Lower leg skin (tissue), 2 donors: ENCODE results near the genes AOC1, ATG9B and CDK5.

GRCh38 chr7:150768744-150769177, 31.4 kb downstream of the TMEM176B start:
- PRO-cap: no peak
- RAMPAGE, long total RNA, 2 experiments: no peak in any of the 2 experiments

DNA sequence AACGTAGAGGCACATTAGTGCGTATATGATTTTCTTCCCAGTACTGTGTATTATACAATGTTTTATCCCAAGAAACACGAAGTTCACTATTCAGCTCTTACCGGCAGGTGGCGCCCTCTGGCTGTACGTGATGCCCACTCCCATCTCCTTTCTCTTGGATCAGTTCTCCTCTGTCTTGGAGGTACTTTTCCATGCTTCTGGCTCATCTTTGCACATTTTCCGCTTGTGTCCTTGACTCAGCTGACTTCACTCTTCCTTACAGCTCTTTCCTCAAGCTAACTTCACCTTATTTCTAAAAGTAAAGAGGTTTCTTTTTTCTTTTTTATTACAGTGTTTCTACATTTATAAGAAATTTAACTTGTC, 21.4 kb downstream of the TMEM176B start:
- PRO-cap: no peak
- RAMPAGE, long total RNA, 2 experiments: no peak in any of the 2 experiments

DNA sequence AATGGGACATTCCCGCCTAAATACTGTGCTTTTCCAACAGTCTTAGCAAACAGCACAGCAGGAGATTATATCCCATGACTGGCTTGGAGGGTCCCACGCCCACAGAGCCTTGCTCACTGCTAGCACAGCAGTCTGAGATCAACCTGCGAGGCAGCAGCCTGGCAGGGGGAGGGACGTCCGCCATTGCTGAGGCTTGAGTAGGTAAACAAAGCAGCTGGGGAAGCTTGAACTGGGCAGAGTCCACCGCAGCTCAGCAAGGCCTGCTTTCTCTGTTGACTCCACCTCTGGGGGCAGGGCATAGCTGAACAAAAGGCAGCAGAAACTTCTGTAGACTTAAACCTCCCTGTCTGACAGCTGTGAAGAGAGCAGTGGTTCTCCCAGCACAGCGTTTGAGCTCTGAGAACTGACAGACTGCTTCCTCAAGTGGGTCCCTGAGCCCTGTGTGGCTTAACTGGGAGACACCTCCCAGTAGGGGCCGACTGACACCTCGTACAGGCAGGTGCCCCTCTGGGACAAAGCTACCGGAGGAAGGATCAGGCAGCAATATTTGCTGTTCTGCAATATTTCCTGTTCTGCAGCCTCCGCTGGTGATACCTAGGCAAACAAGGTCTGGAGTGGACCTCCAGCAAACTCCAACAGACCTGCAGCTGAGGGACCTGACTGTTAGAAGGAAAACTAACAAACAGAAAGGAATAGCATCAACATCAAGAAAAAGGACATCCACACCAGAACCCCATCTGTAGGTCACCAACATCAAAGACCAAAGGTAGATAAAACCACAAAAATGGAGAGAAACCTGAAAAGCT, 7.4 kb downstream of the TMEM176A start:
- PRO-cap: no peak
- RAMPAGE, long total RNA, 2 experiments: no peak in any of the 2 experiments

- PRO-cap: no peak
- RAMPAGE, long total RNA, 2 experiments: no peak in any of the 2 experiments
Observed at GRCh38 chr7:150820021-150820457, 19.5 kb downstream of the TMEM176A start.

GRCh38 chr7:150824196-150824843, 23.8 kb downstream of the TMEM176A start:
- PRO-cap: no peak
- RAMPAGE, long total RNA, 2 experiments: no peak in any of the 2 experiments

DNA sequence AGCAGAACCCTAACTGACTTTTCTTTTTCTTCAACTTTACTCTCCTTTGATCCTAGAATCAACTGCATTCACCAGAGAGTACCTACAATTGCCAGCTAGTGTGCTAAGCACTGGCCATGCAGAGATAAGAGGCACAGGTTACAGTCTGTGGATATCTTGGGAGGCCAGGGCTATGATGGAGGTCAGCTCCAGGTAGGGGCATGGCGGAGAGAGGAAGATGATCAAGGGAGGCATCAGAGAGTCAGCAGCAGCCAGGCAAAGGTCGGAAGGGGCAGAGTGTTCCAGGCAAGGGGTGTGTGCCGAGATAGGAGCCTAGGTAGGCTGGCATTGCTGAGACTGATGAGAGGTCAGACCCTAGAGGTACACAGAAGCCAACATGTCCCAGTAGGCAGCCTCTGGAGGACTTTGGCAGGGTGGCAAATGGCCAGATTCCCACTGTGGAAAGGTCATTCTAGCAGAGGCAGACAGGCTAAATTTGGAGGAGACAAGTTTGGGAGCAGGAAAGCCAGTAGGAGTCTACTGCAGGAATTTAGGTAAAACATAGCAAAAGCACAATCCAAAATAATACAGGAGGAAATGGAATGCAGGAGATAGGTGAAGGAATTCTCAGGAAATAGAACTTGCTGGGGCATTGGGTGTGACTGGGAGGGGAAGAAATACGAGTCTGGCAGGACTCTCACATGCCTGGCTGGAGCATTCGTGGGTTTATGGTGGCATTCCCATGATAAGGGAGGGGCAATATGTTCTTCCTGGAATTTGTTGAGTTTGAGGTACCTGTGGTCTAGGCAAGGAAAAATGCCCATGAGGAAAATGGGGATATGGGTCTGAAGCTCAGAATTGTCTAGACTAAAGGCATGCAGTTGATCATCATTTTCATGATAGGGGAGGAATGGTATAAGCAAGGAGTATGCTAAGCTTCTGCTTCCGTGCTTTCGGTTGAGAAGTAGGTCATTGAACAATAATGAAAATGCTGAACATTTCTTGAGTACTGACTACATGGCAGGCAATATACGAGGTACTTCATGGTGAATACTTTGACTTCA, 25.7 kb downstream of the TMEM176A start:
- PRO-cap: no peak
- RAMPAGE, long total RNA, 2 experiments: no peak in any of the 2 experiments

DNA sequence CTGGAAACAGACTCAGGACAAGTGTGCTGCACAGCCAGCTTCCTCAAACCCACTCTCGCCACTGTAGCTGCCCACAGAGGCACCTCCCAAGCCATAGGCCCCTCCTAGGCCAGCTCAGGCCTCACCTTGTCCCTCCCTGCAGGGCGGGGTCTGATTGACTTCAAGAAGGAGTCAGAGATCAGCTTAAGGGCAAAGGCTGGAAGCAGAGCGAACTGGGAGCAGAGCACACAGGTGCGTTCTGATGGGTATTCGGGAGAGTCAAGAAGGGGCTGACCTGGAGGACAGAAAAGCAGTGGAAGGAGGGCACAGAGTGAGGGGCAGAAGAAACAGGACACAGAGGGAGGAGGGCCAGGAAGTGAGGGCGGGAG, at the start of gene AOC1:
Gene AOC1, plus strand, starts transcription at position 190 of the 368 bp plus-strand sequence.
- PRO-cap: bidirectional peak, plus-strand start at position 192 of the sequence, minus-strand start at position 63 of the sequence
- RAMPAGE, long total RNA, 2 experiments: start-site peak on the plus strand in 1 of 2 experiments, centred at position 173 of the sequence, 10 reads per replicate

GRCh38 chr7:150945802-150946390, 32.2 kb downstream of the KCNH2 start:
- PRO-cap: no peak
- RAMPAGE, long total RNA, 2 experiments: no peak in any of the 2 experiments

DNA sequence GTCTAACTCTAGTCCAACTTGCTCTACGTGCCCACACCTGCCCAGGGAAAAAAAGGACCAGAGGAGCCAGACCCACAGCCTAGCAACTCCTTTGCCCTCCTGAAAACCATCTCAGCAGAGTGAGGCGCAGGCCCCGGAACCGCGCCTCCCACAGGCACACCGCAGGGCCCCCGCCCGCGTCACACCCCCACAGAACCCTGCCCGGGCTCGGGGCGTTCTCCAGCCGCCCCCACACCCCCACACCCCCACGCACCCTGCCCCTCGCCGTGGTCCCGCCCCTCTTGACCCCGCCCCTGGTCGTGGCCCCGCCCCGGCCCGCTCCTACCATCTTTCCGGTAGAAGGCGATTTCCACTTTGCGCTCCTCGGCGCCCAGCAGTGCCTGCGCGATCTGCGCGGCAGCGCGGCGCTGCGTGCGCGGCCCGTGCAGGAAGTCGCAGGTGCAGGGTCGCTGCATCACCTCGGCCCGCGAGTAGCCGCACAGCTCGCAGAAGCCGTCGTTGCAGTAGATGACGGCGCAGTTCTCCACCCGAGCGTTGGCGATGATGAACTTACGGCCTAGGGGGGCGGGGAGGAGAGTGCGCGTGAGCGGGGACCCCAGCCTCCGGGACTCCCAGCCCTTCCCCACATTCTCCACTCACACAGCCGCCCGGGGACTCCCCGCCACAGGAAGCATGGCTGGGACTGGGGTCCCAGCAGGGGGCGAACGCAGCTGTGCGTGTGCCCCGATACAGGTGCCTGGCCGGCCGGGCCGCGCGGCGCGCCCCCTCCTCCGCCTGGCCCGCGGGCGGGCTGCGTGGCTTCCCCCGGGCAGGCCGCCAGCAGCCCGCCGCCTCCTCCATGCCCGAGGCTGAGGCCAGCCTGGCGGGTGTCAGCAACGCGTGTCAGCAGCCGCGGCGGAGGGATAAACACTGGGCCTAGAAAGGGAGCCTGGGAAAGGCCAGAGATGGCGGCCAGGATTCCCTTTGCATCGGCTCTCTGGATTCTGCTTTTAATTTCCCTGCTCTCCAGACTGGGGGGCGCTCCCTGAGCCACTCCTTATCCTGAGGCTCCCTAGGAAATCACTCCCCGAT, 3.4 kb downstream of the KCNH2 start:
- PRO-cap: unidirectional peak, plus-strand start at position 376 of the sequence
- RAMPAGE, long total RNA, 2 experiments: no peak in any of the 2 experiments

DNA sequence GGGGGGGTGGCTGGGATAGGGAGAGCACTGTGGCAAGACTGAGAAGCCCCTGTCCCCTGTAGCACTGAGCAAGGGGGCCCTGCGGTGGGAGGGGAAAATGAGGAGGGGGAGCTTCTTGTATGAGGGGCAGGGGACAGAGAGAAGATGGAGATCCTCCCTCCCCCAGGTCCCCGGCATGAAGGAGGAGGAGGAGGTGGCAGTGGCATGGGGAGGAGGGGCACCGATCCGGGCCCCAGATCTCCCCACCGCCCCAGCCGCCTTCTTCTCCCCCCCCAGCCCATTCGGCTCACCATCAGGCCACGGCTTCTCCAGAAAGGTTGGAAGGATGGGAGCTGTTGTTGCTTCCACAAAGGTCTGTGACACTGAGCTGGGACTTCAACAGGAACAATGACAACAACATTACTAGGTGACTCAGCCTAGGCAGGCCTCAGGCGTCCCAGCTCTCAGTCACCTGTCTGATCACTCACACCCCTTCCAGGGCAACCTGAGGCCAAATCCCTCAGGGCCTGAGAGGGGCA, at the start of gene ATG9B:
Gene ATG9B, minus strand, starts transcription at position 364 of the 518 bp plus-strand sequence.
- PRO-cap: unidirectional peak, minus-strand start at position 364 of the sequence
- RAMPAGE, long total RNA, 2 experiments: start-site peak on the minus strand in 2 of 2 experiments, centred at positions 227 to 377 of the sequence, 16 to 178 reads per replicate

GRCh38 chr7:151036922-151037436, 8.7 kb downstream of the ABCB8 start:
- PRO-cap: no peak
- RAMPAGE, long total RNA, 2 experiments: no peak in any of the 2 experiments

GRCh38 chr7:151047974-151048475, 306 bp upstream of the ASIC3 start:
- PRO-cap: no peak
- RAMPAGE, long total RNA, 2 experiments: no peak in any of the 2 experiments

DNA sequence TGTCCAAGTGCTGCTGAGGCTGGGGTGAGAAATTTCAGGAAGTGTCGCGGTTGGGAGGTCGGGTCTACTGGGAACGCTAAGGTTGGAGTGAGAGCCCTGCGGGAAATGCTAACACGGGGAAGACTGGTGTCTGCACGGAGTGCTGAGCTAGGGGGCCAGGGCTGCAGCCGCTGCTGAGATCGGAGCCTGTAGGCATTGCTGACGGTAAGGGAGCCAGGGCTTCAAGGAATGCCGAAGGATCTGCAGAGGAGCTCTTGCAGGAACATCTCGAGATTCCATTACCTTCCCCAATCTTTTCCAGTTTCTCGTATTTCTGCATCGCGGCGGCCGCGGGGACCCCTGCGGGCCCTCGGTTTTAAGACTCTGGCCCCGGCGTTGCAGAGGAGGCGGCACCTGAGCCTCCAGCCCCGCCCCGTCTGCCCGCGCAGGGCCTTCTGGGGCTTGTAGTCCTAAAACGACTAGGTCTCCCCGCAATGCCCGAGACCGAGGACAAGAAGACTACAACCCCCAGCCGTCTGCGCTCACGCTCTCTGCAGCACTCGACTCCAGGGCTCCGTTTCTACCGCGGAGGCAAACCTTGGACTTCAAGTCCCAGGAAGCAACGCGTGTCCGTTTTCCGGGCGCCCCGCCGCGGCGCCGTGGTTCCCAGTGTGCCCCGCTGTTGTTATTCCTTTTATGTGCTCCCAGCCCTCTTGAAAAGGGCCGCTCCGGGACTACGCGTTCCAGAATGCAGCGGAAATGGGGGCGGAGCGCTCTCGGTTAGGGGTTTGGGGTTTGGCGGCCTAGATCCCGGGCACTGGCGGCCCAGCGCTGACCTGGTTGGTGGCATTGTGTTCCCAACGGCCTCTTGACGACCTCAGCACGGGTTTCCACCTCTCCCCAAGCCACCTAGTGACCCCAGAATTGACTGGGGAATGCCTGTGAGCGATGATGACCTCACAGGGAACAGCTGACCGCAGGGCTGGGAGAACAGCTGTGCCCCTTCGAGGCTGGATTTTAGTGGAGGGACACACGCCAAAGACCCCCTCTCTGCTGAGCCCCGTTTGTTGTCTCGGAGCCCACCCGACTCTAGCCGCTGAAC, at the start of gene CDK5:
Gene CDK5, minus strand, starts transcription at position 368 of the 1,081 bp plus-strand sequence.
- PRO-cap: bidirectional peak, plus-strand start at position 725 of the sequence, minus-strand start at position 418 of the sequence; unidirectional peak, plus-strand start at position 986 of the sequence
- RAMPAGE, long total RNA, 2 experiments: start-site peak on the plus strand in 1 of 2 experiments, centred at position 723 of the sequence, 7 reads per replicate; start-site peak on the minus strand in 2 of 2 experiments, centred at position 372 of the sequence, 18 to 37 reads per replicate

GRCh38 chr7:151059880-151060234, 468 bp downstream of the SLC4A2 start:
- PRO-cap: bidirectional peak, plus-strand start at chr7:151059910, minus-strand start at chr7:151059801
- RAMPAGE, long total RNA, 2 experiments: no peak in any of the 2 experiments

DNA sequence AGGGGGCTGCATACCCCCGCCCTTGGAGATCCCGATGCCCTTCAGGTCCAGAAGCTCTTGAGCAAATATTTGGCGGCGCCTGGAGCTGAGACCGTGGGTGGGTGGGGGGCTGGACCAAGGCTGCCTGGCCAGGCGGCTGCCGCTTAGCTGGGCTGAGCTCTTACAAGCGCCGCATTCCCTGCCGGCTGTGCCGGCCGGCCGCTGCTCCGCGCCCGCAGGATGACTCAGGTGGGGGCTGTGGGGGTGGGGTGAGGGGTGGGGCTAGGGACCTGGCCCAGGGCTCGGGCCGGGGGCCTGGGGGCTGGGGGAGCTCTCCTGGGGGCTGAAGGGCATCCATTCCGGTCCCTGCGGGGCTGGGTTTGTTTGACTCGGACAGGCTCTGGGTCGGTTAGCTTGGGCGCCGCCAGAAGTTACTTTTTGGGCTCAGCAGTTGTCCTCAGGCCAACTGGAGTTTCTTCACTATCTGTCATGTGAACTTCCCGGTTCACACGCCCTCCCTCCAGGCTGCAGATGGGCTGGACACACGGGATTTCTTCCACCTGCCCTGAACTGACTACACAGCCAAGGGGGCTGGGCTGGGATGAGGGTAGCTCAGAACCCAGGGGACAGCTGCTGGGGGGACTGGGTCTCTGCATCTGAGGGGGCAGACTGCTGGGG, 3.7 kb downstream of the SLC4A2 start:
- PRO-cap: unidirectional peak, minus-strand start at position 192 of the sequence
- RAMPAGE, long total RNA, 2 experiments: no peak in any of the 2 experiments

DNA sequence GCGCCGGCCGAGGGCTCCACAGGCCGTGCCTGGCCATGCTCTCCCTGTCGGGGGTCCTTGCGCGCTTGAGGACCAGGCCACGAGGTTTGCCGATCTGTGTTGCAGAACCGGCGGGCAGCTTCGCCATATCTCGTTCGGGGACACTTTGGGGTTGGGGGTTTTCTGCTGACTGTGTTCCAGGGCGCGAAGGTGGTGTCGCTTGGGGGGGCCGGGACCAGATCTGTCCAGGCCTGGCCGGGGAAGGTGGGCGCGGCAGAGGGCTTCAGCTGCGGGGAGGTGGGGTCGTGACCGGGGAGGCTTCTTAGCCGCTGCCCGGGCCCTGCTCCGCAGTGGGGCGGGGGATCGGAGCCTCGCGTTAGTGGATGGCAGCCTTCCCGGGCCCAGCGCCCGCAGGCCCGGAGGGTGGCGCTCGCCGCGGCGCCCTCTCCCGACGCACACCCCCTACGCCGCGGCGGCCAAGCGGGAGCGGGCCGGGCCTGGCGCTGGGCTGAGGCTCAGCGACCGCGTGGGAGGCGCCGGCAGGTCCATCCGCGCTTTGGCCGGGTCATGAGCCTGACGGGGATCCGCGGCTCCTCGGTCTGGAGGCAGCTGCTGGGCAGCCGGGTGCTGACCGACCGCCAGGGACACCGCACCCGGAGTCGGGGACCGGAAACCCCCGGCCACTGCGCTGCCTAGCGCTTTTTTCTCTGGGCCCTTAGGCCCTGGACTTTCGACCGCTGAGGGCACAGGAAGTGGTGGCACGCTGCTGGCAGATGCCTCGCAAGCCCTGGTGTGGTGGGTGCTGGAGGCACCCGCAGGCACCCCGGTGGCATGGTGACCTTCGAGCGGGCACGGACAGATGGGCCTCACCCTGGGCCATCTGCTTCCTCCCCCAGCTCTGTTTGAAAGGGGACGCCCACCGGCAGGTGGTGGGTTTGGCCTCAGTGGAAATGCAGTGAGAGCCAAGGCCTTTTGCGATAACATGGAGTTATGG, 1.1 kb downstream of the AGAP3 start:
- PRO-cap: bidirectional peak, plus-strand start at position 449 of the sequence, minus-strand start at position 331 of the sequence
- RAMPAGE, long total RNA, 2 experiments: no peak in any of the 2 experiments

GRCh38 chr7:151088365-151088588, 2.0 kb downstream of the AGAP3 start:
- PRO-cap: unidirectional peak, minus-strand start at chr7:151088562
- RAMPAGE, long total RNA, 2 experiments: no peak in any of the 2 experiments

GRCh38 chr7:151093371-151093733, 7.1 kb downstream of the AGAP3 start:
- PRO-cap: no peak
- RAMPAGE, long total RNA, 2 experiments: no peak in any of the 2 experiments

DNA sequence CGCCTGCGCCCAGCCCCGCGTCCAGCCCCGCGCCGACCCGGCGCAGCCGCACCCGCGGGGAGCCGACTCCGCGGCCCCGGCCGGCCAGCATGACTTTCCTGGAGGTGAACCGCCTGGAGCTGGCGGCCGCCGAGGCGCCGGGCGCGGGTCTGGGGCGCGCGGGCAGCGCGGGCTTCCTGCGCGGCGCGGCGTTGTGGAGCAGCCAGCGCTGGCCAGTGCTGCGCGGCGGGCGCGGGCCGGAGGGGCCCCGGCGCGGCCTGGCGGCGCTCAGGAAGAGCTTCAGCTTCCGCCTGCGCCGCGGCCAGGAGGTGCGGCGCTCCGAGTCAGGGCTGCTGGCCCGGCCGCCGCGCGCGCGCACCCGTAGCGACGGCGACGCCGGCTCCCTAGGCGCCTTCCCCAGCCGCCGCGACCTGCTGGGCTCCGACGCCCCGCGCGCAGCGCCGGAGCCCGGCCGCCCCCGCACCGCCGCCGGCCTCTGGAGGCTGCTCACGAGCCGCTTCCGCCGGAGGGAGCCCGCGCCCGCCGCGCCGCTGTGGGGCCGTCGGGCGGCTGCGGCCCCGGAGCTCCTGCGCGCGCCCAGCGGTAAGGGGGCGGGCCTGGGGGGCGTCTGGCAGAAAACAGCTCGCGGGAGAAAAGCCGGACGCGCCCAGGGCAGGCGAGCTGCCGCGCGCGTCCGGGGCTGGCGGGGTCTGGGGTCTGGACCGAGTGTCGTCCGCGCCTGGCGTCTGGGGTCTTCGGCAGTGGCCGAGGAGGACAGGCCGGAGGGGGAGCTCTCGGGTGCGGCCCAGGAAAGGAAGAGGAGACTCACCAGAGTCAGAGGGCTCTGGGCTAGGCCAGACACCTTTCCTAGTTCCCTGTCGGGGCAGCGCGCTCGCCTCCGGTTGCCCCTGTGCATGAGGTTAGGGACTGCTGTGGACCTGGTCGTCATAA, 29.1 kb downstream of the AGAP3 start:
- PRO-cap: unidirectional peak, minus-strand start at position 412 of the sequence
- RAMPAGE, long total RNA, 2 experiments: no peak in any of the 2 experiments

DNA sequence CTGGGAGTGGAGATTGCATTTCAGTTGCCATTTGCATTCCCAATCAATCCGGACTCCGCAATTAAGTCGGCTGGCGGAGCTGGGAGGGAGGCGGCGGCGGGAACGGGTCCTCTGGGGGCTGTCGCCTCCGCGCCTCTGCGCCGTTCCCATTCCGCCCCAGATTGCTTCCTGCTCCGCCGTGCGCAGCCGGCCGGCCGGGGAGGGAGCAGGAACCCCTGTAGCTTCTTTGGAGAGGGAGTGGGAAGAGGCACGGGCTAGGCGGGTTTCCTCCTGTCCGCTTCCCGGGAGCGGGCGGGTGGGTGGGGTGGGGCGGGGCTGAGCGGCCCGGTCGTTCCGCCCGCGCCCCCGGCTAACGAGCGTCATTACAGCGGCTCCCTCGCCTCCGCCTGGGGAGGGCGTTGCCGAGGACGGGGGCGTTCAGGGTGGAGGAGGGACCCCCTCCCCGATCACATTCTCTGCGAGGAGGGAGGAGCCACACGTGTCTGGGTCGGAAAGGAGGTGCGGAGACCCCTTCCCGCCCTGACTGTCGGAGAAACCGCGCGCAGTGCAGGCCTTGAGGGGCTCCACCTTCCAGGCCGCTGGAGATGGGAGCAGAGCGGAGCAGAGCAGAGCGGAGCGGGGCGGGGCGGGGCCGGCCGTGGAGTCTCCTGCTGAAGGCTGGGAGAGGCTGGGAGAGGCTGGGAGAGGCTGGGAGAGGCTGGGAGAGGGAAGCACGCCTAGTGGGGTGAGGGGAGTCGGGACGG, 39.7 kb downstream of the AGAP3 start:
- PRO-cap: no peak
- RAMPAGE, long total RNA, 2 experiments: no peak in any of the 2 experiments